ENCODE measurements around a stretch of chr6.

DNA sequence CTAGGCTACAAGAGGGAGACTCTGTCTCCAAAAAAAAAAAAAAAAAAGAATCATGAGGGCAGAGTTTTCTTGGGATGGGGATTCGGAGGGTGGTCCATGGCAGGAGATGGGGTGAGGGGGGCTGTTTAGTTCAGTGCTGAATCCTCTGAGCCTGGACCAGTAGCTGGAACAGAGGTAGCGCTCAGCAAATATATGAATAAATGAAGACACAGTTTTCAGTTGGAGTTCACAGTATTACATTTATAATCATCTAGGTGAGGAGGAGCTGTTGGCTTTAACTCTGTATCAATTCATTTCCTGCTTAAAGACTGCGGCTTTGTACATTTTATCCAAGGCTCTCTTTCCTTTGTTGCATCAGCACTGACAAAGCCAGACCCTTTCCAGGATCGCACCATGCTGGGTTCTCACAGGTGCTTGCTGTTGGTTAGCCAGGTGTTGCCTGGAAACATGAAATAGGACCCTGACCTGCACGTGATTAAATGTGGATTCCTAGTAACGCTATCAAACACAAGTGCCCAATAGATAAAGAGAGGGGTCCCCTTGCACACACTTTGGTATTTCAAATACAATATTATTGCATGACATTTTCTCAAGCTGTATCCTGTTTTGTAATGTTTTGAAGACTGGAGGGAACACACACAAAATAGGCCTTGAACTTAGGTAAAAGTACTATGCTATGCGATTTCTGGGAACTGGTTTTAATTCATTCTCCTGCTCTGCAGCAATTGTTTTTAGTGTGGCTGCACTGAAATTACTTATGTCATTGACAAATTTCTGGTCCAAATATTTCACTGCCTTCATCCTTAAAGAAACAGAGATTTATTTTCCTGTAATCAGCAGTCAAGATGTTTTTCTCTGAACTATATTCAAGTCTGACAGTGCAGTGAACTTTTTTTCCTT is 73.2 kb downstream of the AKAP12 start:
- RRBS, 2 experiments: no CpG with 5 or more reads among the region's 7 CpGs

- RRBS, 2 experiments: no CpG with 5 or more reads among the region's 7 CpGs
Observed at GRCh38 chr6:151352520-151352994, 38.8 kb downstream of the ZBTB2 start.

GRCh38 chr6:151391179-151391398 is 270 bp downstream of the ZBTB2 start:
- RRBS, 2 experiments: 1 to 2% methylated on average over 12 of the region's 23 CpGs

GRCh38 chr6:151493123-151493576 is 667 bp upstream of the CCDC170 start:
- RRBS, 2 experiments: 69 to 81% methylated on average over 1 of the region's 8 CpGs

- RRBS, 2 experiments: no CpG with 5 or more reads among the region's 9 CpGs
Observed at GRCh38 chr6:151592635-151593343, 99.0 kb downstream of the CCDC170 start.

DNA sequence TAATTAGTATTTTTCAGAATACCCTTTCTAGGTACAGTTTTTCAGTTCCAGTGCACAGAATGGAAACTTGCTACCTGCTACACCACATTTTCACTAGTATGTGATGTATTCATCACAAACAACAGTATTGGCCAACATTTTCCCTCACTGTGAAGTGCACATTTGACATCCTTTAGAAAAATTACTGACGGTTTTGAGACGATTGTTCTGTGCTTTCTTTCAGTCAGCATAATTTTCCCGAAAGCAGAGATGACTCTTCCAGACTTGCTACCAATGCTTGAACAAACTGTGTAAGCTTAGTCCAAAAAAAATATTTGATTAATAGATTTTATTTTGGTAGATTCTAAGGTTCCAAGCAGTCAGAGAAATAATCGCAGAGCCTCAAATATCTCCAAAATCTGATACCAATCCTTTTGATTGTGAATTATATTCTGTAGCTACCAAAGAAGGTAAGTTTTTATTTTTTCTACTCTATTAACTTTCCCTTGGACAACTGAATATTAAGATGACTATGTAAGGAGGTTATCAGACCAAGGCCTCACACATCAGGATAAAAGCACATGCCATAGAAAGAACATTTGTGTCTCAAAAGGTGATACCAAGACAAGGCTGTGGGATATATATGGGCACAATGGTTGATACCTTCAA is 151.0 kb upstream of the ESR1 start:
- RRBS, 2 experiments: no CpG with 5 or more reads among the region's 4 CpGs

- RRBS, 2 experiments: 43 to 53% methylated on average over 3 of the region's 8 CpGs
Observed at GRCh38 chr6:151809373-151810022, 2.0 kb downstream of the ESR1 start.

GRCh38 chr6:151813826-151814287 is 6.4 kb downstream of the ESR1 start:
- RRBS, 2 experiments: 84 to 100% methylated on average over 2 to 4 of the region's 8 CpGs

DNA sequence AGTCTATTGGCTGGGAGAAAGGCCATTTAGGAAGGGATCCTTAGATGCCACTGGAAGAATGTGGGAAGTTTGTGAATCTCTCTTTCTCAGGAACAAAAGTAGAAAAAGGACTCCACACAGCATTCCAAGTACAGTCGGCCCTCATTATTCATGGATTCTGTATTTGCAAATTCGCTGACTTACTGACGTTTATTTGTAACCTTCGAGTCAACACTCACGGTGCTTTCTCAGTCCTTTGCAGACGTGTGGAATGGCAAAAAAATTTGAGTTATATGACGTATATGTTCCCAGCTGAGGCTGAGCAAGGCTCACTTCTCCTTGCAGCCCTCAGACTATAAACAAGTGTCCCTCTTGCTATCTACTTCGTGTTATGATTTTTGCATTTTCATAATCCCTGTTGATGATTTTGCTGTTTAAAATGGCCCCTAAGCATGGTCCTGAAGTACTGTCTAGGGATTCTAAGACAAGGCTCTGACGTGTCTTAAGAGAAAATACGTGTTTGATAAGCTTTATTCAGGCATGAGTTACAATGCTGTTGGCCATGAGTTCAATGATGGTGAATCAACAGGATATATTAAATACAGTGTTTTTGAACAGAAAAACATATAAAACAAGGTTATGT is 8.1 kb downstream of the ESR1 start:
- RRBS, 2 experiments: no CpG with 5 or more reads among the region's 10 CpGs

DNA sequence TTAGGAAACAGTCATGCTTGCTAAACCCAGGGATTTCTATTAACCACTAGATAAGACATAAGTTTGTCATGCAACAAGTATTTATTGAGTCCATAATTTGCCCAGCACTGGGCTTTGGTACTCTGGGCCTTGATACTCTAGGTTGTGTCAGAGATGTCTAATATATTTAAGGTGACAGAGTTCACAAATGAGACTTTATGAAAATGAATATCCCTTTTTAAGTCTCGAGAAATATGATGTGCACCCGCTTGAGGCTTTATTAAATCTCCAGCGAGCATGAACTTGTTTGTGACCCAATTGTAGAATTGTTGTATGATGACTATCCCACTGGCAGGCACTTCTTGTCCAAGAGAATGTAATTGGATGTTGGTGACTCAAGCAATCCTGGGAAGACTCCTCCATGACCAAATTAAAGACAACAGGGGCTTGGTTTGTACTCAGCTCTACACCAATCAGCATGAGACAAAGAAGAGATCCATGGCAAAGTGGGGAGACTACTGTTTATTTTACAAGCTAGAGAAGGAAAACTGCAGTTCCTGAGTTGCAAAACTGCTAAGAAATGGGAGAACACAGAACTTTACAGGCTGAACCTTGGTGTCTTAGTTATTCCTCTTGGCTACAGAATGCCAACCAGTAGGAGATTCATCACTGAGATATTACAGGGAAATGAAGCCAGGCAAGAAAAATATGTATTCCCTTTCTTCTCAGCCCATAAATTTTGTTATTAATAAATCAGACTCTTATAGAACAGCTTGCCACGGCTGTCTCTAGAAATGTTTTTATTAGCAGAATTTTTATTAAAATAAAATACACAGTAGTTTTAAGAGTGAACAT is 109.4 kb downstream of the ESR1 start:
- RRBS, 2 experiments: no CpG with 5 or more reads among the region's 4 CpGs

DNA sequence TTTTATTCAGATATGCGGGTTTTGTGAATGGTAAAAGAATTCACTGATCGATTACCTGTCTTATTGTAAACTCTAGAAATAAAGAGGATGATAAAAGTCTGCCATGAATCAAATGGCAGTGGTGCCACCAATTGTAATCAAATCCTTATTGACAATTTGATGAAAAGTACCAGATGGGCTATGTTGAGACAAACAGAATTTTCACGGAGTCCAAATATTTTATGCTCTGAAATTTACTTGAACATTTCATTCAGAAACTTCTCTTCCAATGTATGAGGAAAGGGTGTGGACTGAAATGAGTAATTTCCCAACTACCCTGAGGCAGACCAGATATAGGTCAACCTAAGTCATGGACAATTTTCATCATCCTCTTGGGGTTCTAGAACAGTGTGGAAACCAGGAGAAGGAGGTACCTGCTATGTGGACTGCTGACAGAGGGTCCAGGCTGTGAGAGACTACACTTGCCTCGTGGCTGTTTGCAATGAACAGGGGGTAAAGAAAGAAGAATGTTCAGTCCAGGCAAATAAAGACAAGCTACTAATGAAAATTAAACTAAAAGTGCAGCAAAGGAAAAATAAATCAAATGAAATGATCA is 322.9 kb downstream of the ESR1 start:
- RRBS, 2 experiments: no CpG with 5 or more reads among the region's 4 CpGs

- RRBS, 2 experiments: no CpG with 5 or more reads among the region's 13 CpGs
Observed at GRCh38 chr6:152277684-152278470, 359.3 kb downstream of the SYNE1 start.

- RRBS, 2 experiments: 73 to 76% methylated on average over 4 of the region's 6 CpGs
Observed at GRCh38 chr6:152309662-152310025, 327.5 kb downstream of the SYNE1 start.

GRCh38 chr6:152325212-152325411 is 312.1 kb downstream of the SYNE1 start:
- RRBS, 2 experiments: no CpG with 5 or more reads among the region's 2 CpGs

- RRBS, 2 experiments: no CpG with 5 or more reads among the region's 12 CpGs
Observed at GRCh38 chr6:152428024-152428639, 209.0 kb downstream of the SYNE1 start.

DNA sequence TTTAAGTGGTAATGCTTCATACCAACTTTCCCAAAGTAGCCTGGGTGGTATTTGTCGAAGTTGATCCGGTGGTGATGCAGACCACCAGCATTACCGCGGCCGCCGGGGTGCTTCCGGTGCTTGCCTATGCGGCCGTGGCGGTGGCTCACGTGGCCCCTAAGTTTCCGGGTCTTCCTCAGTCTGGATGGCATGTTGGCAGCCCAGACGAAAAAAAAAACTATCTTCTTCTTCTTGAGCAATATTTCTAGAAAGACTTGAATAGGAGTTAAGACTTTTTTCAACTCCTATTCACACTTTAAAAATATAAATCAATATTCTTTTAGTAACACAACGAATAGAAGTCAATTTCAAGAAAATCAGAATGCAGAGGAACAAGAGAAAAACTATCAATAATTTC is 151.5 kb upstream of the RGS17 start:
- RRBS, 2 experiments: 92 to 93% methylated on average over 5 of the region's 14 CpGs

DNA sequence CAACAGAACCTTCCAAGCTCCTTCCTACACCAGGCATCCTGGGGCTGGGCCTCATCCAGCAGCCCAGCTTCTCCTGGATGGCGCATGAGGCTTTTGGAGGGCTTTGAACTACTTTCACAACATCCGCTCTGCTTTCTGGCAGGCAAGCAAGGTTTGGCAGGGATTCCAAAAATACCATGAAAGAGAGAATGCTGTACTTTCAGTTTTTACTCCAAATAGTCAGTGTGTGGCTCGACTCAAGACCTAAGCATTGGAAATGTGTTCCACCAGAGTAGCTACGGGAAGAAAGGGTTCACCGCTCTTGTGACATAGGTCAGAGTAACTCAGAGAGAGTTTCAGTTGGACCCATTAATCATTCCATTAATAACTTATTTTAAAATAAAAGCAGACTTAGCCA is 125.4 kb downstream of the OPRM1 start:
- RRBS, 2 experiments: no CpG with 5 or more reads among the region's 5 CpGs

GRCh38 chr6:154448540-154449308 is 61.8 kb downstream of the CNKSR3 start:
- RRBS, 2 experiments: no CpG with 5 or more reads among the region's 10 CpGs

GRCh38 chr6:154477697-154479152 is 32.3 kb downstream of the CNKSR3 start:
- RRBS, 2 experiments: no CpG with 5 or more reads among the region's 18 CpGs

DNA sequence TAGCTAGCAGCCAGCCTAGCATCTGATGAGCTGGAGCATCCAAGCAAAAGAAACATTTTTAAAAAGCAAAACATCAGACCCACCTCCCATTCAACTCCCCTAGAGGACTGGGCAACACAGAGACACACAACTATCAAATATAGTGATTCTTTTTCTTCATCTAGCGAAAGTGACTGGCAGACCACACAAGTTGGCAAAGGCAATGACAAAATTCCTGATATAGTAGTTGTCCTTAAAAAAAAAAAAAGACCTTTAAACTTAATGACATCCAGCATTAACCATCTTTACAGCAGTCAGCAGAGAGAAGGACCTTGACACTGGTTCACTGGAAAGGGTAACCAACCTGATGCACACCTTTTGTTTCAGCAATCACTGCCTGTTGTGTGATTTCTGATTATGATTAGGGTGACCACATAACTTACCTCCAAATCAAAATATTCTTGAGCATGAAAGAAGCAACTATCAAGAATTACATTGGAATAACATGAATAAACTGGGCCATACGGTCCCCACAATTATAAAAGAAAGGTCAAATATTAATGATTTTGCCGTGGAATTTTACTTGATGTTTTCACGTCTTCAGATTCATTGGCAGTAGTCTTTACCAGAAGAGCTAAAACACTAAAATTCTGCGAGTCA is 1.8 kb upstream of the CNKSR3 start:
- RRBS, 2 experiments: no CpG with 5 or more reads among the region's 5 CpGs